ENCODE measurements around a stretch of chr17.

DNA sequence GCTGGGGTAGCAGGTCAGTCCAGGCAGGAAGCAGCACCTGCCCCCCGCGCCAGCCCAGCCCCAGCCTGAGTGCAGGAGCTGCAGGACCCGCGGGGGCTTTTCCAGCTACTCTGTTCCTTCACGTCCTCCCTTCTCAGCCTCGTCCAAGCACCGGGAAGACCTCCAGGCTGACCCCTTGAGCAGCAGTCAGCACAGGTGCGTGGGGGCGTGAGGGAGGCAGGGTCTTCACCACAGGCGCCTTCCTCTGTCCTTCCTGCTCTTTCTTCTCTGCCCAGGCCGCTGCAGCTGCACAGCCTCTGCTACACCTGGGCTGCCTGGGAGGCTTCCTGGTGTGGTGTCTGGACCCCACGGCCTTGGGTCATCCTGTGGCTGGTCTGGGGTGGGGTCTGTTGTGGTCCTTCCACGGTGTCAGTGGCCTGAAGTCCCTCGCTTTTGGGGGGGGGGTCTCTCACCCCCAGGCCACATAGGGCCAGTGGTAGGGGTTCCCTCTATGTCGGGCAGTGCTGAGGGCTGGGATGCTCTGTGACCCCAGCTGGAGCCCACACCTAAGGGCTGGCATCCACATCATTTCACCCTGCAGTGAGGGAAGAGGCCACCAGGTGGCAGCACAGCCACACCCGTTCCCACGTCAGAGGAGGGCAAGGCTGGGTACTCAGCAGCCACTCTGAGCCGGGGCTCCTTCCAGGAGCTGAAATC, 12.7 kb downstream of the ENGASE start:
- PRO-cap = no peak

DNA sequence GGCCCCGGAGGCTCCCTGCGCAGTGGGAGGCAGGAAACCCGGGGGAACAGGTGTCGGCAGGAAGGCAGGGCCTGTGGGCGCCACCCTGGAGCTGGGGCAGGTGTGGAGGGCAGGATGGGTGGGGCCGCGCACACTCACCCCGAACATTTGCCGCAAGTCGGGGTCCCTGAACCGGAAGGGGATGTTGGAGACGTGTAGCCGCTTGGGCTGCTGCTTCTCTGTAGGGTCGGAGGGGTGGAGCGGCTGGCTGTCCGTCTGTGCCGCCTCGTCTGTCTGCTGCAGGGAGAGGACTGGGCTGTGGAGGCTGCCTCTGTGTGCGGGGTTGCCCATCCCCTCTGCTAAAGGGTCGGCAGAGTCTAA, 31.9 kb downstream of the ENGASE start:
- PRO-cap = no peak

GRCh38 chr17:79305753-79306256, 231.2 kb downstream of the ENGASE start:
- PRO-cap = no peak

GRCh38 chr17:79306856-79307420, 232.3 kb downstream of the ENGASE start:
- PRO-cap = no peak

GRCh38 chr17:79778298-79779221, 612 bp downstream of the CBX2 start:
- PRO-cap = no peak

GRCh38 chr17:79800049-79800805, 3.4 kb upstream of the CBX8 start:
- PRO-cap = no peak

DNA sequence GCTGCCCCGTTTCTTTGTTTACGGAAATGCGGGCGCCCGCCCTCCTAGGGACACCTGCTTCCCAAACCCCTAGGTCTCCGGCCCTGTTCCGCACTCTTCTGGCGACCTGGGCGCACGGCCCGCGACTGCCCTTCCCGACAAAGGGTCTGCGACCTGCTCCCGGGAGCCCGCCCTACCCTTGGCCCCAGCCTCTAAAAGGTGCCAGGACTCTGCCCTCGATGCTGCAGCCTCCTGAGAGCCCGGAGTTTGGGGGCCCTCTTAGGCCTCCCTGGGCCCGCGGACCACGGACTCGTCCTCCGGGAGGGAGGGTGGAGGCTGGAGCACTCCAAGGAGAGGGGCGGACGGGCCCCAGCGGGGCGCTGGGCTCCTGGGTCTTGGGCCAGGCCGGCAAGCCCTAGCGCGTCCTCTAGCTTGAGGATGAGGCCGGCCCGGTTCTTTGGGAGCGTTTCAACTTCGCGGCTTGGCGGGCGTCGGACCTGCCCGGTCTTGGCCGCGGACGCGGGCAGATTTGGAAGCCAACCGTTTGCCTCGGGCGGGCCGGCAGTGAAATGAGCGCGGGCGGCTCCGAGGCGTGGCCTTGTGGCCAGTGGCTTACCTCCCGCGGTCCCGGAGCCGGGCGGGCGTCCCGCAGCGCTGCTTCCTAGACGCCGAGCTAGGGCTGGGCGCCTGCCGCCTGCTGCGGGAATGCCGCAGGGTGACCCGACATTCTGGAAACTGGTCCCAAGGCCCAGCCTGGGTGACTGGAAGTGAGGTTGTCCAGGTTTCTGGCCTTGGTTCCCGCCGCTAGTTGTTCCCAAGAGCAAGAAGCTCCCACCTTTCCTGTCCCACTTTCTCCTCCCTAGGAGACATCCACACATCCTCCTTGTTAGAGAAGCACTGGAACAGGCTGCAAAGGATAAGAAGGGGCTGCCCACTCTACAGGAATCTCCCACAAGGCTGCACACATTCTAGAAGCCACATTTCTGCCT, 4.2 kb upstream of the CBX8 start:
- PRO-cap = no peak

GRCh38 chr17:79814105-79814502, 17.2 kb upstream of the CBX8 start:
- PRO-cap = no peak

- PRO-cap = no peak
Measured at GRCh38 chr17:79829116-79829315, 10.2 kb downstream of the CBX4 start.

DNA sequence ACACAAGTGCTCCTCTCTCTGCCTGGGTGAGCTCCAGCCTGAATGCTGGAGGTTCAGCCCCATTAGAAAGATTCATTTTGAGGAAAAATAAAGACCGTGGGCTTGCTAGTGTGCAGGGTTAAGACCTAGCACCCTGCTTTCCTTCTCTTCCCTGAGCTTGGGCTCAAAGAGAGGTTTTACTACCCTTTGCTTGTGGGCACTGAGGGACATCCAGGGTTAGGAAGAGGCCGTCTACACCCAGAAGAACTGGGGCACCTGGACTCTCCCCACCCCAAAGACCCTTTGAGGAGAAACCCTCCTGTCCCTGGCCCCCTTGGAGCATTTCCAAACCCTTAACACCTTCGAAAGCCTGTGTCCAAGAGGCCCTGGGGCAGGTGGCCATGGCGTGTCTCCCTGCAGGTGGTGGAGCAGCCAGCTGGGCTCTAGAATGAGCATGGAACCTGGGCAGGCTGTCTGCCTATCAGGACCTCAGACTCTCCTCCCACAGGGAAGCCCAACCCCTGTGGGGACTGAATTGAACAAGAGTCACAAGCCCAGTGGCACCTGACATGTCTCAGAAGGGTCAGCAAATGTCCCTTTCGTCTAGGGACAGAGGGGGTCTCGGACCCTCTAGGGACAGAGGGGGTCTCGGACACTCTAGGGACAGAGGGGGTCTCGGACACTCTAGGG, 8.6 kb downstream of the CBX4 start:
- PRO-cap = no peak

GRCh38 chr17:79888727-79889319, 49.6 kb upstream of the CBX4 start:
- PRO-cap = no peak

GRCh38 chr17:79907766-79908232, 68.6 kb upstream of the CBX4 start:
- PRO-cap = no peak

- PRO-cap = no peak
Measured at GRCh38 chr17:79924403-79924798, 85.2 kb upstream of the CBX4 start.

DNA sequence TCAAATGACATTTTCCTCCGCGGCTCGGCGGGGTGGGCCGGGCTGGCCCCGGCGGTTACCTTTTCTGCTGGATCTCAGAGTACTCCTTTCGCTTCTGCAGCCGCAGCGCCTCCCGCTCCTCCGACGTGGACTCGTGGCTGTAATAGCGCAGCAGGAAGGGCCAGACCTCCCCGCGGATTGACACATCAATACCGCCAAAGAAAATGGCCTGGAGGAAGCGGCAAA, 86.1 kb downstream of the TBC1D16 start:
- PRO-cap = no peak

GRCh38 chr17:79951214-79951806, 84.4 kb downstream of the TBC1D16 start:
- PRO-cap = no peak

DNA sequence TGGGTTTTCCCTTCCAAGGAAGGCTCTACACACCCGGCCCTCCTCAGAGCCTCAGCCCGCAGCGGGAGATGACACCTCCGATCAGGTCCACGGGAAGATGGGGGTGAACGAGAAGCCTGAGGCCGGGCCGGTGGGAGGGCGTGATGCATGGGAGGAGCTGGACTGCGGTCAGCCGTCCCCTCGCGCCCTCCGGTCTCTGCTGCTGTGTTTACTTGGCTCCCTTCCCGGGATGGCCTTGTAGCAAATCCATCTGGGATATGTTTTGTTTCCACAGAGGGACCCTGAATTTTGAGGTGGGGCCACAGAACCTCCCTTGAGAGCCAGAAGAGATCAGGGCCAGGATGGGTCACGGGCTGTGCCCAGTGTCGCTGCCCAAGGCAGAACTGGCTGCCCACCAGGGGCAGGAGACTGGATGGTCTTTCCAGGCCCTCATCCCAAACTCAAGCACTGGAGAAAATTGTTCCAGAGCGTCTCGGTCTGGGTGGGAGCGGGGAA, 48.9 kb downstream of the TBC1D16 start:
- PRO-cap = no peak

- PRO-cap = no peak
Measured at GRCh38 chr17:80049921-80050351, 13.5 kb downstream of the CCDC40 start.

- PRO-cap = no peak
Measured at GRCh38 chr17:80145326-80145705, 1.6 kb downstream of the EIF4A3 start.

- PRO-cap = no peak
Measured at GRCh38 chr17:80272871-80273607, 12.4 kb downstream of the RNF213 start.

DNA sequence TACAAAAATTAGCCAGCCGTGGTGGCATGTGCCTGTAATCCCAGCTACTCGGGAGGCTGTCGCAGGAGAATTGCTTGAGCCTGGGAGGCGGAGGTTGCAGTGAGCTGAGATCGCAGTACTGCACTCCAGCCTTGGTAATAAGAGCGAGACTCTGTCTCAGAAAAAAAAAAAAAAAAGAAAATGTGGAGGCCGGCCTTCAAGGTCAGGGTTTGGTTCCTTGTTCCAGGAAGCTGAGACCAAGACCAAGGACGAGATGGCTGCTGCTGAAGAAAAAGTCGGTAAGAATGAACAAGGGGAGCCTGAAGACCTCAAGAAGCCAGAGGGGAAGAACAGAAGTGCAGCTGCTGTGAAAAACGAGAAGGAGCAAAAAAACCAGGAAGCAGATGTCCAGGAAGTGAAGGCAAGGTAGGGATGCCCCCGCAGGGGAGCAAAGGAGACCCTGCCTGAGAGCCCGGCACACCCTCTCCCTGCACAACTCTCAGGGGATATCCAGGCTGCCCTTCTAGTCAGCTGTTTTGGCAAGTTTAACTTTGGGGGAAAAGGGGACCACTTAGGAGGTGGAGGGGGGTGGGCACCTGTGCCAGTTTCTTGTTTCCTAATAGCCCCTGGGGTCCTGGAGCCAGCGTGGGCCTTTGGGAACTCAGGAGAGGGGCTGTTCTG, 28.9 kb downstream of the RNF213 start:
- PRO-cap = no peak